Choroid plexus epithelial cell (primary cell): ENCODE measurements around the genes MAGOHB, STYK1, TAS2R10, PRR4, SMIM10L1 and PRB3.

DNA sequence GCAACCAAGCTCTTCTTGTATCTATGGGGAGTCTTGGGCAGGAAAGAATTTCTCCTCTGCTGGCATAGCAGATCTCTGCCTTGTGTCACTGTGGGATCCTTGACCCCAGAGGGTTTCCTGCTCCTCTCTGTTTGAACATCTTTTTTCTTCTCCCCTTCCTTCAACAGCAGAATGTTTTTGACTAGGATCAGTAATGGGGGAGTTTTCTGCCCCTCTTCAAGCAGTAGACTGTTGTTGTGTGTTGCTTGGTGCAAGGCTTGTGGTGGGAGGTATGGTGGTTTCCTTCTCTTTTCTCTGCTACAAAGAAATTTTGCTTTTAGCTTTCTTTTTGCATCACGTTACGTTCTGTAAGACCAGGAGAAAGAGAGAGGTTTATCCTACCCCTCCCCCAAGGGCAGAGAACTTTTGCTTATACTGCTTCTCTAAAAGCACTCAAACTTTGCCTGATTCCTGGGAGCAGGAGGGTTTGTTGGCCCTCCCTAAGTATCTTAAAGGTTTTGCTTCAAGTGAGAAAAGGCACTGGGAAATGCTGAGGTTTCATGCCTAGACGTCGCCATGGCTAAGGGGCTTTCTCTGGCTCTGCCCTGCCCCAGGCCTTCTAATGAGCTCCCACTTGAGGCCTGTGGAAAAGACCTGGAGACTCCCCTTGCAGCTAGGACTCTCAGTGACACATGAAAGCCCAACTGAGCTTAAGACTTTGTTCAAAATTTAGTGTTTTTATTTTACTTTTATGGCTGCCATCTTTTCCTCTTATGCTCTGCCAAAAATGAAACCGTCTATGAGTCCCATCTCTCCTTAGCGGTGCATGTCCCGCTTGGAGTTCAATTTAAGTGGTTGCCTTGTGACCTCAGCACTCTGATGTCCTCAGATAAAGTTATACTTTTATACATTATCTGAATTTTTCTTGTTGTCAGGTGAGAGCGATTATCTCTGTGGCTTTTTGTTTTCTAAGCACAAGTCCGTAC lies 49.2 kb downstream of the EIF2S3B start:
- RRBS: no CpG with 5 or more reads among the region's 9 CpGs

- RRBS: under 1% methylated on average over 14 of the region's 50 CpGs
Observed at GRCh38 chr12:10612579-10613798, at the start of gene MAGOHB. Gene MAGOHB, minus strand, starts transcription at chr12:10613609.

- RRBS: 2% methylated on average over 19 of the region's 47 CpGs
Observed at GRCh38 chr12:10673354-10674571, at the start of gene STYK1. Gene STYK1, minus strand, starts transcription at chr12:10674052.

- RRBS: no CpG with 5 or more reads among the region's 2 CpGs
Observed at GRCh38 chr12:10704628-10705028, 18.5 kb downstream of the YBX3 start.

- RRBS: 96% methylated on average over 3 of the region's 19 CpGs
Observed at GRCh38 chr12:10712204-10713555, 10.4 kb downstream of the YBX3 start.

DNA sequence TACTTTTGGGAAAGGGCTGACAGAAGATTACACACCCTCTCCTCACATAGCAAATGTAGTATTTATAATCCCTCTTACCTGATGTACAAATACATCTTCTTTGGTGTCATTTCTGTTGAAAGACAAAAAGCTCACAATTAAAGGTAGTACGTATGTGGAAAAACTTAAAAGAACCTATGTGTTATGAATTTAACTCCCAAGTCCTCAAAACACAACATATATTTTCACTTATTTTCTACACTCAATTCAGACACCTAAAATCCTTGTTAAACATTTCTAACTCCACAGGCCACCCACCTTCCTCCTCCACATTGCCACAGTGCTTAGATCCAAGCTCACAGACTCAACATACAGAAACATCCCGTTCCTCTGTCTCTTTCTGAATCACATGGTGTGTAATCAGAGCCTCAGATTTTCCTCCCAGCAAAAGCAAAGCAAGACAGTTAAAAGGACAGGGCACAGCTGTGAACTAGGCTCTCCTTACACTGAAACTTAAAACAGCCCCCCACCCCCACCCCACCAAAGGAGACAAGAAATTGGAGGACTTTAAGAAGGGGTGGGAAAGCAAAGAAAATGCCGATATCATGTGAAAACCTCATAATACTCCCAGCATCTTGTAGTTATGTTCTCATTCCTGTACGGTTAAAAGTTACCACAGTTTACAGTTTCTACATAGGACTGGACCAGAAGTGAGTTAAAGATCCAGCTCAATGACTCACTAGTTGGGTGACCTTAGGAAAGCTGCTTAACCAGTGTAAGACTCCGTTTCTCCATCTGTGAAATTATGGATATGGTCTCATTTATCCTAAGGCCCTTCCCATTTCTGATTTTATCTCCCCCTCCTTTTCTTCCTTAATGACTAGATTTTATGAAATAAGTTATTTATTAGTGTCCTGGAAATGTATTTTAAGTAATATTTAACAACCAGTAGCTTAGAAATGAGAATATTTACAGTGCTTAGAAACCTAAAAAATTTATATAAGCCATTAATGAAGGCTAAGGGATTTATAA lies 4.8 kb downstream of the YBX3 start:
- RRBS: no CpG with 5 or more reads among the region's 5 CpGs

DNA sequence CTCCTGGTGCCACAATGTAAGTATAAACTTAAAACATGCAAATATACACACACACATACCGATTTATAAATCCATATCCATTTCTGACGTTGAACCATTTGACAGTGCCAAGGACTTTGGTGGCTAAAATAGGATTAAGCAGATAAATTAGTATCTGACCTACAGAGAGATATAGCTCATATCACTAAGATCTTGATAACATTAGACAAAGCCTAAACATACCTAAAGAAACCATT lies 4.2 kb downstream of the YBX3 start:
- RRBS: no CpG with 5 or more reads among the region's 2 CpGs

DNA sequence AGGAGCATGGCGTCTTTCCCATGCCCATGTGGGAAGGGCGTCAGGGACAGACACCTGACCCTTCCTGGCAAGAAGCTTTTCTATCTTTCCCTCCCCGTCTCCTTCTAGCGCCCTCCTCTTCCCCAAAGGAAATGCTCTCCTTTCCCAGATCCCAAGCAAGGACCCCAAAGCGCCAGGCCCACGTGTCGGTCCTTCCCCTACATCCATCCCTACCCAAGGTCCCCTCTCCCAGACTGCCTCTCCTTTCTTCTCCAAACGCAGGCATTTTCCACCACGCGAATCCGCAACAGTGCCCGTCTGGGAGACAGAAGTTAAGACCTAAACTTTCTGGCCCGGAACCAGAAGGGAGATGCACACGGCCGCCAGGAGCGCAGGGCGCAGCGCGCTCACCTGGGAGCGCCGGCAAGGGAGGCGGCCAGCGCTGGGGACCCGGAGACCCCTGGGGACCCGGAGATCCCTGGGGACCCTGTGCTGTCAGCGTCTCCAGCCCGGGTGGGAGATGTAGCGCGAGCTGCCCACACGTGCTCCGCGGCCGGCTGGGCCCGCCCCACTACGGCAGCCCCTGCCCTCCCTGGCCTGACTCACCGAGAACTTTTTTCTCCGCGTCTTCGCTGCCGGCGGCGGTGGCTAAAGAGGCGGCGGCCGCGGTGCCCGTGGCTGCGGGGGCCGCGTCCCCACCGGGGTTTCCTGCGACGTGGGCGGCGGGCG lies 704 bp downstream of the YBX3 start:
- RRBS: 1% methylated on average over 34 of the region's 56 CpGs

GRCh38 chr12:10749790-10750726 lies 26.9 kb upstream of the YBX3 start:
- RRBS: under 1% methylated on average over 5 of the region's 21 CpGs

DNA sequence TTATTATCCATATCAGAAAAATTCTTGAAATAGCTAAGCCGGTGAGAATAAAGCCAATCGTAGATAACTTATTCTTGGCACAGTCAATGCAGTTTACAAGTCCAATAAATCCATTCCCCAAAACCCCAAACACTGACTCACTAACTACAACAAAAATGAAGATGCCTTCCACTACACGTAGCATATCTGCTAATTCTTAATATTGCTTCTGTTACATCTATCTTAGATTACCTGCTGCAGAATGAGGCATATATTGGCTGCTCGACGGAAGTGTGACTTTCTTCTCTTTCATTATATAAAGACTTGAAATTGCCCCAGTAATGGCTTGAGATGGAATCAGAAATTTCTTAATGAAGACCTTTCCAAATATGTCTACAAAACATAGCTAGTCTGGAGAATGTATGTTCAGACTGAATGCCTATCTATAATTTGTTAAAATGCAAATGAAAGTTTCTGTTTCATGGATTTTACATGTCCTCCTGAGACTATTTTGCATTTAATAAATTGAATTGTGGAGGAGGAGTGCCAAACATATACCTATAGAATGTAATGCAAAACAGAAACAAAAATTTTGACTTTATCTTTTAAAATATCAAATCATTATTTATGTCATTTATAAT lies at the start of gene TAS2R10:
Gene TAS2R10 (minus strand): TSS at position 273 of the 620 bp plus-strand sequence.
- RRBS: 83% methylated on average over 1 of the region's 5 CpGs

GRCh38 chr12:10849141-10849730 lies at the start of gene PRR4:
Gene PRR4, minus strand, starts transcription at chr12:10849475.
- RRBS: no CpG with 5 or more reads among the region's 3 CpGs

DNA sequence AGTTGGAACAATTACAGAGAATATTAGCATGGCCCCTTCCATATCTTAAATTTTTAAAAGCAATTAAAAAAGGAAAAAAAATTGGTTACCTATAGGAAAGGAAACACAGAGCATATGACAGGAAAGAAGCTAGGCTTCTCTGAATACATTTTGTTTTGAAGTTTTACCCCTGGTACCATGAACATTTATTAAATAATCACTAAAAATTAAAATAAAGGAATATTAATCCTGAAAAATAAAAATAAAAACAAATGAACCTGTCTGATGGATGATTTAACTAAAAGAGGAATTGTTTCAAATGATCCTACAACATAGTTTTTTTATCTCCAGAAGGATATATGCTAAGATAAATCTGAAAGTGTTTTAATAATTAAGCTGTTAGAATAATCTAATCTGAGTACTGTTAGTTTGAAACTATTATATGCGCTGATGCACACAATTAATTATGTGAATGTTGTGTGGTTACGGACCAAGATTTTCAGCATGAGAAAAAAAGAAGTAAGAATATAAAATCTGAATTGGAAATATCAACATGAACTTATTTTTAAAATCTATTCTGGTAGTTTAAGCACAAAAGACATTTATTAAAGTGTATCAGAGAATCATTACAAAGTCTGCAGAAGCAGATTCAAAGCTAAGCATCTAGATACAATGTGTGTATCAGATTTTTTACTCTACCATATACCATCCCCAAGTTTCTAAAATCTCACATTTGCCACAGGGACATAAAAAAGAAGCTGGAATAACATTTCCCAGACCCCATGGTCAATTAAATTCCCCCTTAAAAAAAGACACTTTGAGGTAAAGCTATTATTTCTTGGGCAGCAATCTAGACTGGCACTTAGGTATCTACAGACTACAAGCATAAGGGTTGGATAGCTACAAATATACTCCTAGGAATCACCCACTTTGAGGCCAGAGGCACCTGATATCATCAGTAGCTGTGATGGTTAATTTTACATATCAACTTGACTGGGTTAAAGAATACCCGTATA lies 7.6 kb upstream of the SMIM10L1 start:
- RRBS: no CpG with 5 or more reads among the region's 3 CpGs

GRCh38 chr12:11170859-11172035 lies at the start of gene SMIM10L1:
Gene SMIM10L1, plus strand, starts transcription at chr12:11171194.
- RRBS: 1% methylated on average over 10 of the region's 74 CpGs

DNA sequence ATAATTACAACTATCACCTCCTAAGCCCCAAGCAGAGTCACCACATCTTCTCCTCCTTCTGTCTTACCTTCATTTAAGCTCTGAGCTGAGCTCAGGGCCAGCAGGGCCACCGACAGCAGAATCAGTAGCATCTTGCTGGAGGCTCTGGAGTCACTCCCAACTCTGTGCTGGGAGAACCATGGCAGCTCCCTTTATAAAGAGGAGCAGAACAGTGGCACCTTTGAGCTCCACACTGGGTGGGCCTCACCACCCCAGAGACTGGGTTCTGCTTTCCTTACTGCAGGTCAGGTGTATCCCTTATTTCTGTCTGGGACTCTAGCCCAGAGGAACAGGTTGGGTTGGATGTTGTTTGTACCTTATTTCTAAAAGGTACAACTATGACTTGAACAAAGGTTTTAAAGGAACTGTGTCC lies at the start of gene PRB3:
Gene PRB3 (minus strand): TSS at position 169 of the 412 bp plus-strand sequence.
- RRBS: no CpG with 5 or more reads among the region's 1 CpG

- RRBS: no CpG with 5 or more reads among the region's 20 CpGs
Observed at GRCh38 chr12:11652171-11653176, 3.0 kb downstream of the ETV6 start.

DNA sequence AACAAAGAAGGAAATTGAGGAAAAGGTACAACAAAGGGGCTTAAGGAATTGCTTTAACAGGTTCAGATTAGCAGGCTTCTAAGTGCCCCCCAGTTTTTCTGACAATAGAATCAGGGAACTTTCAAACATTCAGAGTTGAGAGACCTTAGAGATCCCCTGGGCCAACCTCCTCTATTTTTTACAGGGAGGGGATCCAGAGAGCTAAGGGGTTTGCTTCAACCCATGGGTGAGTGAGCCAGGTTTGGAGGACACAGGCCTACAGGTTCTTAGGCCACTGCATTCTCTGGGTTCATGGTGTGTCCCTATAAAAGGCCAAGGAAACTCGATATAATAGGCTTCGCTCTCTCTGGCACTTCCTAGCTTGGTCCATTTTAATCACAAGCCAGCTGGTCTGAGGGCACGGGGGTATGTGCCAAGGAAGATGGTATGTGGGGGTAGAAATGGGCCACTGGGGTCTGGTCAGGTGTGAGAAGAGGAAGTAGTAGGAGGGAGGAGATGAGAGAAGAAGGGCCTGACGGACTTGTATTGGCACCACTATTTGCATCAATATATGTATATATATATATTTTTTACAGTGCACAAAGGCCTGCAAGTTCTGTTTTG lies 4.8 kb downstream of the ETV6 start:
- RRBS: no CpG with 5 or more reads among the region's 4 CpGs

DNA sequence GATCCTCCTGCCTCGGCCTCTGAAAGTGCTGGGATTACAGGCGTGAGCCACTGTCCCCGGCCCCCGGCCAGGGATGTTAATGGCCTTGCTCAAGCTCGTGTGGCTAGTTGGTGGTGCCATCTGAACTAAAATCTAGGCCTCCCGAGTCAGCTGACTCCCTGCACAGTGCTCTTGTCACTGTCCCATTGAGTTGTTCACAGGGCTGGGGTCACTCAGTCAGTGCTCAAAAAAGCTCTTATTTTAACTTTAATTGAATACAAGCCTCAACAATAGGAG lies 8.9 kb downstream of the ETV6 start:
- RRBS: no CpG with 5 or more reads among the region's 6 CpGs

GRCh38 chr12:11706493-11707693 lies 57.4 kb downstream of the ETV6 start:
- RRBS: no CpG with 5 or more reads among the region's 17 CpGs

DNA sequence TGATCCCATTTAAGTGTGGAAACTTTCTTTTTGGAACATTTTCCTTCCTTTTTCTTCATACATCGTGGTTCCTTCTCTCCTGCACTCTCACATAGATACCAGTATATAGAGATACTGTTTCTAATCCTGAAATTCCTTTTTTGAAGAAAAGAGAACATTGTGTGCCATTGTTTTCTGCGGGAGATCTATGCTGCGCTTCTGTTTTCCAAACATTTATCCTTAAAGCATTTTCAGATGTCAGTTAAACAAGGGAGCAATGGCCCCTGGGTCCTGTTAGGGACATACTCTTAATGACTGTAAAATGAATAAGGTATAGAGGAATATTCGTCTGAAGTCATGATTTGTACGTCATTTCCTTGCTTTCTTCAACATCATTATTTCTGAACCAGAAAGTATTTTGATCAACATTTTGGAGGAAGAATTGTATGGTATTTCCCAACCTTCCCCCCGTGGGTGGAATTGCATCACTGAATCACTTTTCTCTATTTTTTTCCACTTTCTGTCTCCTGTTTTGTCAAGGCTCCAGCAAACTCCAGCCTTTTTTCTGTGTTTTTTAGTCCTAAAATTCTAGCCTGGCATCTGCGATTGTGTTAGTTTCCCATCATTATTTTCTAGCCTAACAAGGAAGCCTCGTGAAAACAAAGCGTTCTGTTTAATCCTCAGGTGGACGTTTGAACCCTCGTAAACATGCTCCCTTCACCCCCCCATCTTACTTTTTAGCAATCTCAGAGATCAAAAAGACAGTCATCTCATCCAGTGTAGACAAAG lies 62.1 kb downstream of the ETV6 start:
- RRBS: no CpG with 5 or more reads among the region's 11 CpGs

GRCh38 chr12:11714474-11715302 lies 65.2 kb downstream of the ETV6 start:
- RRBS: no CpG with 5 or more reads among the region's 12 CpGs